Renal cortical epithelial cell (primary cell): ENCODE measurements around a stretch of chr9.

DNA sequence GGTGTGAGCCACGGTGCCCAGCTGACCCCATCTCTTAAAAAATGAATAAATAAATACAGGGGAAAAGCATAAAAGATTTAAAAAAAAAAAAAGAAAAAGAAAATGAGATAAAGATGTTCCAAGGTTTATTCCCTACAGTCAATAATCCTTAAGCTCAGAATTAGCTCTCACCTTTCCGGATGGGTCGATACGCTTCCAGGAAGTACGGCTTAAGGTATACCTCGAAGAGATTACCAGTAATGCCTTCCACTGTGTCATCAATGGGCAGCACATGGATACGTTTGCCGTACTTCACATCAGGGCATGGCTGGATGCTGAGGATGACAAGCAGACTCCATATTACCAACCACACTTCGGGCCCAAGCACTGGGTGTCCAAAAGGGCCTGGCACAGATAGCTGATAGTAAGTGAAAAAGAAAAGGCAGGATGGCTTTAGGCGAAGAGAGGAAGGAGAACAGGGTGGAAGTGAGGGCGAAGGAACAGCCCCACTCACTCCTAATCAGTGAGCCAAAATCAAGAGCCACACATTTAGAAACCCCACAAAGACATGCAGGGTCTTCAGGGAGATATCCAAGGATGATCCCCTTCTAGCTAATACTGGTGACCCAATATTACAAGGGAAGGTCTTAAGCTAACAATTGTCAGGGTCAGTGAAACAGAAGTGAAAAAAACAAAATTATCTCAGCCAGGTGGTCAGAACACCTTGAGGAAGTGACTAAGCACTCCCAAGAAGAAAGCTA is 5.8 kb downstream of the VCP start:
- RRBS = no CpG with 5 or more reads among the region's 11 CpGs

DNA sequence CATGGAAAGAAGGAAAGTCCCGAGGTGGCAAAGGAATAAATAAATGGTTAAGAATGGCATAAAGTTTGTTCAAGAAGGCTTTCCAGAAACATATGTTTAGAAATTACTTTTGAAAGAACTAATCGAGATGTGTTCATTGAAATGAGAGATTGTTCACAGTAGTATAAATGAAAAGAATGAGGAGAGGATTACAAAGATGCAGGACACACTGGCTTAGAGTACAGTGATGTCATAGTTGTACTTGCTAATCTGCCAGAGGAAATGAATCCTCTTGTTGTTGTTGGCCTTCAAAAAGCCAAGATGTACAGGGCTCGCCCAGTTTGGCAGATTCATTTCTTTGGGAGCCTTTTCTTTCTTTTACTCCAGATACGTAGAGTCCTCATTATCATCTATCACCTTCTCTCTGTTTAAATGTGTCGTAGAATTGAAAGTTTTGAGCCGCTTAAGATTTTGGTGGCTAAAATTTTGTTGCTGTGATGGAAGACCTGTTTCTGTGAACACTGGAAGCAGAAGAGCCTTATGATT is 116.1 kb downstream of the UNC13B start:
- RRBS = no CpG with 5 or more reads among the region's 6 CpGs

- RRBS = no CpG with 5 or more reads among the region's 5 CpGs
Measured at GRCh38 chr9:35489092-35489325, 902 bp upstream of the RUSC2 start.

DNA sequence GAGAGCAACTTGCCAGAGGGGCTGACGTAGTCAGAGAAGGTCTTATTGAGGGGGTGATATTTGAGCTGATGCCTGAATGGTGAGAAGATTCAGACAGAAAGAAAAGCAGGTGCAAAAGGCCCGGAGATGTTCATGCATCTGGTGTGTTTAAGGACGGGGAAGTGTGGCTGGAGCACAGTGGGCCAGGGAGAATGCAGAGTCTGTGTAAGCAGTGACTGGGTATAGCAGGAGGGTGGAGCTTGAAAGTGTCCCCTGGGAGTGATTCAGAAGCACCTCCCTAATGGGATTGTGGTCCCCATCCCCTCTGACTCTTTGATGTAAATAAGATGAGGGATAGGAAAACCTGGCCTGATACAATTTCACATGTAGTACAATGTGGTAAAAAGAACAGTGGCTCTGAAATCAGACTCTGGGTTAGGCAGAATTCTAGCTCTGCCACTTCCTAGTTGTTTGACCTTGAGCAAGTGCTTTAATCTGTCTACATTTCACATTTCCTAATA is 10.1 kb downstream of the FAM166B start:
- RRBS = no CpG with 5 or more reads among the region's 3 CpGs

- RRBS = no CpG with 5 or more reads among the region's 7 CpGs
Measured at GRCh38 chr9:35561713-35562596, 1.7 kb downstream of the FAM166B start.

GRCh38 chr9:35710491-35711045 is 20.8 kb upstream of the TPM2 start:
- RRBS = no CpG with 5 or more reads among the region's 9 CpGs

- RRBS = no CpG with 5 or more reads among the region's 7 CpGs
Measured at GRCh38 chr9:35715057-35715937, 16.7 kb downstream of the TLN1 start.

- RRBS = no CpG with 5 or more reads among the region's 5 CpGs
Measured at GRCh38 chr9:35722616-35723048, 9.4 kb downstream of the TLN1 start.

DNA sequence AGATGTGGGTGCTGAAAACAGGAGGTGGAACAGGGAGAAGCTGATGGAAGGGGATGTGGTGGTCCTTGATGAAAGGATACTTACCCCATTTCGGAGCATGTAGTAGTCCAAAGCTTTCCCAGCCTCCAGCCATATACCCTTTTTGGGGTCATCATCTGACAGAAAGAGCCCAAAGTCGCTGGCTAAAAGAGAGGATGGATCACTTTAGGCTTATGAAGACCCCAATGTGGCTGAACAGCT is 6.9 kb downstream of the TLN1 start:
- RRBS = no CpG with 5 or more reads among the region's 2 CpGs

DNA sequence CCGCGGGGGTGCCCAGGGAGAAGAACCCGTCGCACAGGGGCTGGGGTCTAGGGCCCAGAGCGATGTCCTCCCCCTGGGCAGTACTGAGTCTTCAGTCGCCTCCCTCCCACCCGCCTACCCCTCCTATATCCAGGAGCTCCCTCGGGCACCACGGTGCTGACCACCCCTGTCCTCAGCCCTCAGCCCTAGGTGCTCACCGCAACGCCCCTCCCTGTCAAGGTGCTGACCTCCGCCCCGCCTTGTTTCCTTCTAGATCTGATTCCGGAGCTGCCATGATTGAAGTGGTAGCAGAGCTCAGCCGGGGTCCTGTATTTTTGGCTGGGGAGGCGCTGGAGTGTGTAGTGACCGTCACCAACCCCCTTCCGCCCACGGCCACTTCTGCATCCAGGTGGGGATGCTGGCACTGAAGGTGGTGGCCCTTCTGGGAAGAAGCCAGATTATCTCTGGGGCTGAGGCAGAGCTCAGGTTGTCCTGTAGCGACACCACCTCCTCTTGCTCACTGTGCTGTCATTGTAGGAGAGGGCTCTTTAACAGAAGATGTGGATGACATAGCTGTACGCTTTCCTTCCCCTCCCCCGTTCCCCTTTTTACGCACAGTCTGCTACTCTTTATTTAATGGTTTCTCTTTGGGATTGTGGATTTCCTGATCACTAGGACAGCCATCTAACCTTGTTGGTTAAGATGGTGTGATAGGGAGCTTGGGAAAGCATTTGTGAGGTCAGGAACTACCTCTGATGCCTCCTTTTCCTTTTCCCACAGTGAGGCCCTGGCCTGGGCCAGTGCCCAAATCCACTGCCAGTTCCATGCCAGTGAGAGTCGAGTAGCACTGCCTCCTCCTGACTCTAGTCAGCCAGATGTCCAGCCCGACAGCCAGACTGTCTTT is 638 bp downstream of the RGP1 start:
- RRBS = no CpG with 5 or more reads among the region's 25 CpGs

- RRBS = no CpG with 5 or more reads among the region's 11 CpGs
Measured at GRCh38 chr9:35844347-35845216, 15.6 kb downstream of the TMEM8B start.

DNA sequence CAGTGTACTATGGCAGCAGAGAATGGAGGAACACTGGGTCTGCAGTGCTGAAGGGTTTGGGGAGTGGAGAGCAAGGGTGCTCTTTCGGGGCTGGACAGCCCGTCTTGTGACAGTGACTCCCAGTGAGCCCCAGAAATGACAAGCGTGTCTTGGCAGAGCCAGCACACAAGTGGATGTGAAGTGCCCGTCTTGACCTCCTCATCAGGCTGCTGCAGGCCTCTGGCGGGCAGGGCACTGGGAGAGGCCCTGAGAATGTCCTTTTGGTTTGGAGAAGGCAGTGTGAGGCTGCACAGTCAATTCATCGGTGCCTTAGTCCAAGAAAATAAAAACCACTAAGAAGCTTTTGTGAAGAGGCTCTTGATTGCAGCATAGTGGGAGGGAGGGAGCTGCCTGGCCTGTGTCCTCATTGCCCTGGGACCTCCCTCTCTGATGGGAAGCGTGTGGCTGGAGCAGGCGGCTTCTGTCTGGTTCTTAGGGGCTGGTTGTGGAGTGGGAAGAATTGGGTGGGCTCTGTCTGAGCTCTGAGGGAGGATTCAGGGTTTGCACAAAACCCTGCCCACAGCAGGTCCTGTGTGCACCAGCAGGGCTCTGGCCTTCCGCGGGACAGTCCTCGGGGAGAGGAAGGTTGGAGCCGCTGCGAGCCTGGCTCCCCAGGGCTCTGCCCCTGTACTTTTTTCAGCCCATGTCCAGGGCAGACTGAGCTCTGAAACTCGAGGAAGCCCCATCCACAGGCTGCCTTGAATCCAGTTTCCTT is 973 bp downstream of the HRCT1 start:
- RRBS = no CpG with 5 or more reads among the region's 14 CpGs

DNA sequence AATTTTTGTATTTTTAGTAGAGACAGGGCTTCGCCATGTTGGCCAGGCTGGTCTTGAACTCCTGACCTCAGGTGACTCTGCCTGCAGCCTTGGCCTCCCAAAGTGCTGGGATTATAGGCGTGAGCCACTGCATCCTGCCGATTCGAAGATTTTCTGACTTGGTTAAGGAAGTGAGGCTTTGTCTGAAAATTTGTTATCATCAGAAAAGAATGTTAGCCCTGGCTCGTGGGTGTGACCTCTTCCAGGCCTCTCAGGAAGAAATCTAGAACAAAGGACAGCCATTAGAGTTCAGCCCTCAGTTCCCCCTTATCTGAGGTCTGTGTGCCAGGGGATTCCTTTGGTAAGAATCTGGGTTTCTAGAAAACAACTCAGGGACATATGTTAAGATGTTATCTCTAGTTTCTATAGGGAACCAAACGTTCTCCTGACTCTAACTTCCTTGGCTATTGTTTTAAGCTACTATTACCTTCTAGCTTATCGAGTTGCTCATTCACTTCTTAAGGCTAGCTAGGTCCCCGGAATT is 6.2 kb downstream of the OR2S2 start:
- RRBS = no CpG with 5 or more reads among the region's 8 CpGs

GRCh38 chr9:36487415-36487712 is 85.3 kb upstream of the MELK start:
- RRBS = under 1% methylated on average over 14 of the region's 53 CpGs

GRCh38 chr9:36949261-36949956 is 84.7 kb downstream of the PAX5 start:
- RRBS = no CpG with 5 or more reads among the region's 15 CpGs

DNA sequence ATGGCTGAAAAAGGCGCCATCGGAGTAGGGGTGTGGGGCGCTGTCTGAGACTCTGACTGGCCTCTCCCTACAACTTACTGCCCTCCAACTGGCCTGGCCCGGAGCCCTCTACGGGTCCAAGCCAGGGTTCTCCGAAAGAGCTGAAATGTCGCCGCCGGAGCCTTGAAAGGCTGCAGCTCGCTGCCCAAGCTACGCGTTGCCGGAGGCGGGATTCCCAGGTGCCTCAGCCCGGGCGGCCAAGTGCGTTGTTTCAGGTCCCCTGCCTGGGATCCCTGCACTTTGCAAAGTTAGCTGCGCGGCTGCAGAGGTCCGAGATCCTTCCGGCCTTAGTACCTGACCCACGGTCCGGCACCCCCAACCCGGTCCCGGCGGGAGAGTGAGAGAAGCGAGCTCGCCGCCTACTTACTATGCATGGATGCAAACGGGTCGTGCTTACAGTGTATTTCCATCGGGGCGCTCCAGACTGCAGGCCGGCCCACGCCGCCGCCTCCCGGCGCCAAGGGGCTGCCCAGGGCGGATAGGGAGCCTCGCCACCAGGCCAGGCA is 7.9 kb downstream of the PAX5 start:
- RRBS = 2% methylated on average over 17 of the region's 41 CpGs

- RRBS = no CpG with 5 or more reads among the region's 26 CpGs
Measured at GRCh38 chr9:37029565-37030082, 4.4 kb downstream of the PAX5 start.

DNA sequence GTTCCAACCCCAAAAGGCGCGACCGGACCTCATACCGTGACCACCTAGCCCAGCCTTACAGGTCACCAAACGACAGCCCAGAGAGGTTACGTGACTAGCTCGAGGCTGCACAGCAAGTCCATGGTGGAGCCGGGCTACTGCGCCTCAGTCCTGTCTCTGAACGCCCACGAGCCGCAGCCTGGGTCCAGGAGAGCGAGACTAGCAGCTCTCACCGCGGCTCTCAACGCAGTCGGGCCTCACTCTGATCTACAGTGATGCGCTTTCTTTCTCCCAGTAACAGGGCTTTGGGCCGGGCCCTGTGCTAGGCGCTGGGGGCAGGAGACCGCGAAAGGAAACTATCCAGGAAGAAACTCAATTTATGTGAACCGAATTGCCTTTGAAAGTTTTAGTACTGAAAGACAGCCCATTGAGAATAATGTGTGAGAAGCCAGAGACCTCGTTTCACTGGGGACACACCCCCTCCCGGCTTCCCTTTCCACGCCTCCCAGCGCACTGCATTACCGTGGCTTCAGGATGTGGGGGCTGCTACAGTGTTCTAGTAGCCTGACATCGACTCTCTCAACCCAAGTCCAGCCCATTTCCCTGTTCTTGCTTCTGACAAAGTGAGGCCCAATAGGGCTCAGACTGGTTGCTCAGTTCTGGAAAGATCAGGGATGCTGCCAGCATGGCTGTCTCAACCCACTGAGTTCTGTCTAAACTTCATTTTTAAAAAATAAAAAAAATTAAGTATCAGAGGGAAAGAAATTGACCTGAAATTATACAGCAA is 3.6 kb downstream of the PAX5 start:
- RRBS = no CpG with 5 or more reads among the region's 29 CpGs

GRCh38 chr9:37107672-37108054 is 12.7 kb upstream of the ZCCHC7 start:
- RRBS = no CpG with 5 or more reads among the region's 3 CpGs

GRCh38 chr9:37384325-37384808 is 38.1 kb upstream of the GRHPR start:
- RRBS = no CpG with 5 or more reads among the region's 8 CpGs